ENCODE results near the genes LRRC63 and SUCLA2.

DNA sequence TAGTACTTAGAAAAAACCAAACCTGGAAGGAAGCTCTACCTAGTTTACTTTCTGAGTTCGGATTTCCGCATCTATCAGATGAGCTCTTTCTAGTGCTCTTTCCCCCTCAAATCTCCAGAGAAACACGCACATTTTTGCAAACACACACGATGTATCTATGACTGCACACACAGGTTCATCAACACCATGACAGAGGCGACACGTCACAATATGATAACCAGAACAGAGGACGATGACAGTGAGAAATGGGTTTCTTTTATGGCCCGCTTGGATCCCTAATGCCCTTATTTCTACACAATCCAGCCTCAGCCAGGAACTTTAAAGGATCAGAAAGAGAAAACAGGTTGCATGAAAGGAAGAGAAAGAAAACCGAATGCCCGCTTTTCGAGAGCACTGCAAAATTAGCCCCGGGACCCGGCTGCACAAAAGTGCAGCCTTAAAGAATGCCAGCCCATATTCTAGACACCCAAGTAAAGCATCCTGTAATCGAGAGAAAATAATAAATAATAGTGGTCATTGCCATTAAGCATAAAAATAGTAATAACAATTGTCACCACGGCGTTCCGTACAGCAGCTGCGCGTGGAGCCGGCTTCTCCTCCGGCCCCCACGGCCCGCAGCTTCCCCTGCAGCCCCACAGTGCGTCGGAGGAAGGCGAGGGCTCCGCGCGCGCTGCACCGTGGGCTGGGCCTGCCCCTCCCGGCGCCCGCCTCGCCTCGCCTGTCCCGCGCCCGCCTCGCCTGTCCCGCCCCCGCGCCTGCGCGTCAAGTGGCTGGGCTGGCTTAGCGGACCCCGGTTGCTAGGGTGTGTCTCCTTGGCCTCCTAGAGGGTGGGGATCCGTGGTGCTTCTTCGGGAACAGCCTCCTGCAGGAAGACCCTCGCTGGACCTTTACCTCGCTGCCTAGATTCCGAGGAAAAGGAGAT, at the start of gene LRRC63:
Gene LRRC63 (plus strand): TSS at position 766 of the 922 bp plus-strand sequence.
- PRO-cap = bidirectional peak, plus-strand start at position 765 of the sequence, minus-strand start at position 636 of the sequence
- RAMPAGE, long total RNA = no peak

DNA sequence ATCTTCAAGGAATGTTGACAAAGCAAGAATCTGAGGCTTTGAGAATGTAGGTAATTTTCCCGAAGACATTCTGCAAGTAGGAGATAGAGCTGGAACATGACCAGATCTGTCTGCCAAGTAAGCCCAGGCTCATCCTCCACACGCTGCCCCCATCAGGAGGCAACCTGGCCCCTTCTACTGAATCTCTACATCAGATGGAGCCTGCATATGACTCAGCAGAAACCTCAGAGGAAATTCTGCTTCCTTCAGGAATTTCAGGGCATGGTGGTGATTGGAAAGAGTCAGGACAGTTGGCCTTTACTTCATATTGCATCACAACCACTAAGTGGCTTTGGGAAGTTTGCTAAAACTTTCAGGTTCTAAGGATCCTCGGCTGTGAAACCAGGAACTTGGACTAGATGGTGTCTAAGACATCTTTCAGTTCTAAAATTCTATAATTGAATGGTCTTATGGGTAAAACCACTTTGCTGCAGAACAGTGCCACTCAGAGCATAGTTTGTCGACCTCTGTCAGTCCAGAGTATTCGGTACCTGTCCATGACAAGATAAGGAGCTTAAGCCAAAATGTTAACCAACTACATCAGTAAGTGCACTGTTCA, 85.3 kb downstream of the LRRC63 start:
- PRO-cap = no peak
- RAMPAGE, long total RNA = no peak

GRCh38 chr13:46558953-46559860, 6.2 kb downstream of the LRCH1 start:
- PRO-cap = no peak
- RAMPAGE, long total RNA = no peak

- PRO-cap = unidirectional peak, plus-strand start at chr13:46595800
- RAMPAGE, long total RNA = no peak
Observed at GRCh38 chr13:46595510-46595910, 42.5 kb downstream of the LRCH1 start.

DNA sequence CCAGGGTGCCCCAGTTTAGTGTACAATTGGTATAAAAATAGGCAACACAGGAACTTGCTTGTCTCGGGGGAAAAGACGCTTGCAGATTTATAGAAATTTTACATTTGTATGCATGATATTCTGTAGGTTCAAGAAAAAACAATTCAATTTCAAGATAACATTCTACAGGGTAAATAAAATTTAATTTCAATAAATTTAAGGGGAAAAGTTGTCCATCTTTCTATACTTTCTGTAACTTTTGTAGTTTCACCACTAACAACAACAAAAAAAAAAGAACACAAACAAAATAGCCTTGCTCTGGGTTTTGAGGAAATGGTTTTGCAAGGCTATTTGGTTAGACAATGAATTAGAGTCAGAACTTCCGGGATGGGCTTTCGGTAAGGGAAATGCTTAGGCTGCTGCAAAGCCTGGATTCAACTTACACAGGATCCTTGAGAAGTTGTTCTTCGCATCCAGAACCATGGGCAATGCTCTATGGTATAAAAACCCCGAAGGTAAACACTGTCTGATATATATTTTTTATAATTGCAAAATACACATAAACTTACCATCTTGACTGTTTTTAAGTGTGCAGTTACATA, 45.5 kb downstream of the LRCH1 start:
- PRO-cap = no peak
- RAMPAGE, long total RNA = no peak

GRCh38 chr13:46796851-46797012, 229 bp downstream of the ESD start:
- PRO-cap = no peak
- RAMPAGE, long total RNA = no peak

DNA sequence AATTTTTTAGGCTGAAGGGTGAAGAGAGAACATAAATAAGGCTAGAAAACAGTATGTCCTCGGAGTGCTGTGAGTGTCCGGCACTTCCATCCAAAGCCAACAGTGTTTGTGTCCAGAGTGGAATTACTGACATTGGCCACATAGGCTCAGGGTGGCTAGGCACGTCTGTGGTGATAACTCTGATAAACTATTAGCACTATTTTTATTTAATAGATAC, 320 bp upstream of the HTR2A start:
- PRO-cap = no peak
- RAMPAGE, long total RNA = no peak

GRCh38 chr13:48001156-48001949, at the start of gene SUCLA2:
Gene SUCLA2, minus strand, starts transcription at chr13:48001273.
- PRO-cap = bidirectional peak, plus-strand start at chr13:48001380, minus-strand start at chr13:48001293; bidirectional peak, plus-strand start at chr13:48001841, minus-strand start at chr13:48001736
- RAMPAGE, long total RNA = start-site peak on the minus strand at chr13:48001272-48001305, 650 and 440 reads in 2 replicates

DNA sequence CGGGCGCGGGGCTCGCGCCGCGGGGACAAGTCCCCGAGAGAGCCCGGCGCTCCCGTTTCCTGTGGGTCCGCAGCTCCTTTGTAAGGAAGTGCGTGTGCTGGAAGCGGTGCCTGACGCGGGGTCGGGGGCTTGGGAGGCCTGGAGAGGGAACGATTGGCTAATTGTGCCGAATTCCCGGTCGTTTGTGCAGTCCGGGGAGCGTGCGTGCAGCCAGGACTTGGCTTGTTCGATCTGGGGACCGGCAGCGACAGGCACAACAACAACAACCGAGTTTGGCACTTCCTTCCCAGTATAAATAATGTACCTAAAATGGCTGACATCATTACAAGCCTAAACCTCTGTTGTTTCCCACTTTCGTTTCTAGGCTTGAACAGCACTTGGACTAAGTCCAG, 556 bp downstream of the ITM2B start:
- PRO-cap = bidirectional peak, plus-strand start at position 83 of the sequence, minus-strand start outside the sequence; bidirectional peak, plus-strand start outside the sequence, minus-strand start at position 233 of the sequence
- RAMPAGE, long total RNA = no peak

DNA sequence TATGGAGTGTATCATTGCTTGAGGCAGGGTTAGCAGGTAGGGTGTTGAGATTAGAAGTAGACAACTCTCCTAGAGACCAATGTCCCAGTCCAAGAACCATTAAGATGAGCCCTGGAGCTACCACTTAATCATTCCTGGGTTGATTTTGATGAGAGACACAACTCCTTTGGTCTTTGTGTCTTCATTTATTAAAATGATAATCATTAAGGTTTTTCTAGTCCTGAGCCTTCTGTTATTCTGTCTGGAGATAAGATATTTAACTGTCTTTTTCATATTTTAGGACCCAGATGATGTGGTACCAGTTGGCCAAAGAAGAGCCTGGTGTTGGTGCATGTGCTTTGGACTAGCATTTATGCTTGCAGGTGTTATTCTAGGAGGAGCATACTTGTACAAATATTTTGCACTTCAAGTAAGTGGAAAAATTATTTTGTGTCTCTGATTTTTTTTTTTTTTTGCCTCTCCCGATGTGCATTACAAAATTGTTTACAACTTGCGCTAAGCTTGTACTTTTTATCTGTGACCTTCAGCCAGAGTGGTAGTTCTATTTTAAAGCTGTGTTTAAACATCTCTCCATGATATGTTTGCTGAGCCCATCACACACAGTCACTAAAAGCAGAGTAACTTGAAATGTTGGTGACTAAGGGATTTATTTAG, 20.6 kb downstream of the ITM2B start:
- PRO-cap = no peak
- RAMPAGE, long total RNA = no peak

GRCh38 chr13:48258656-48259200, 25.7 kb downstream of the ITM2B start:
- PRO-cap = no peak
- RAMPAGE, long total RNA = no peak

GRCh38 chr13:48400729-48401323, 12.1 kb downstream of the LPAR6 start:
- PRO-cap = unidirectional peak, plus-strand start at chr13:48401150
- RAMPAGE, long total RNA = no peak

DNA sequence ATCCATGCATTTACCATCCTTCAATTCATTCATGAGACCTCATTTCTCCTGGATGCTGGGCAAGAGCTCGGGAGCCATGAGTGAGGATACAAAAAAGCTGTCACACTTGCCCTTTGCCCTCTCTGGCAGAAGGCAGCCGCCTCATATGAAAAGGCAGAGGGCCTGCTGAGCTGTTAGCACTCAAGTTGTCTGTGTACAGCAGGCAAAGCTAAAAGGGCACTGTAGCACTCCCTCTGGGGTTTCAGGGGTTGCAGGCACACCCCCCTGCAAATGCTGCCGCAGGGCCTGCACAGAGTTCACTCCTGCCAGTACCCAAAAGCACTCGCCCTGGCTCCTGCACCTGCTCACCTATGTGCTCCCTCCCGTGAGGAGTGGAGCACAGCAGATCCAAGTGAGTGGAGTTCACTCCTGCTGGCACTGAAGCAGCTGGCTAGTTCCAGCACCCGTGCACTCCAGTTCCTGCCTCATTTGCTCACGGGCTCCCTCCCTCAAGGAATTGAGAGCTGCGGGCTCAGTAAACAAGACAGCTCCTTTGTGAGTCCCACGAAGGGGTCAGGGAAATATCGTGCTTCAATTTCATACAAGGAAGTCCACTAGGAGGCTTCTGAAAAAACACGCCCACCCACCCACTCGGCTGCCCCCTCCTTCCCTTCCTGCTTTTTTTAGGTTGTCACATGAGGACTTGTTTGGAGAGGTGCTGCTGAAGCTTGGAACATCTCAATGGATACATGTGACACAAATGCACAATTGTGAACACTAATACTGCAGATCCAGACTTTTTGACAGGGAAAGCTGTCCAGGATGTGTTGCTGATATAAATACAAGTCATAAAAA, 9.8 kb upstream of the RCBTB2 start:
- PRO-cap = no peak
- RAMPAGE, long total RNA = no peak

GRCh38 chr13:48567710-48568422, 35.0 kb upstream of the RCBTB2 start:
- PRO-cap = unidirectional peak, plus-strand start at chr13:48568211
- RAMPAGE, long total RNA = no peak

DNA sequence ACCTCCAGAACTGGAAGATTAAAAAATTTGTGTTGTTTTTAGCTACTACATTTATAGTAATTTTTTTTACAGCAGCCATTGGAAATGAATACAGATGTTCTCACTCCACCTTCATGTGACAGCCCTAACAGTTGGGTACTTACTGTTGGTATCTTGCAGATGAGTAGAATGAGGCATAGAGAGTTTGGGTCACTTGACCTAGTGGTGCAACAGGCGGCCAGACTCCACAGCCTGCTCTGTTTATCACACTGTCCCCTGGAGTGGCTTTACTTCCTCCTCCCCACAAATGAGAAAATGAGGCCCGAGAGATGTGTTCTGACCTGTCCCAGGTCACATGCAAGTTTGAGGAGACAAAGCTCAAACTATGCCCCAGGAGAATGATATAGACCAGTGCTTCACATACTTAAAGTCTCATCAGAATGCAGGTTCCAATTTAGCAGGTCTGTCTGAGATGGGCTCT, 37.3 kb upstream of the RCBTB2 start:
- PRO-cap = no peak
- RAMPAGE, long total RNA = no peak

DNA sequence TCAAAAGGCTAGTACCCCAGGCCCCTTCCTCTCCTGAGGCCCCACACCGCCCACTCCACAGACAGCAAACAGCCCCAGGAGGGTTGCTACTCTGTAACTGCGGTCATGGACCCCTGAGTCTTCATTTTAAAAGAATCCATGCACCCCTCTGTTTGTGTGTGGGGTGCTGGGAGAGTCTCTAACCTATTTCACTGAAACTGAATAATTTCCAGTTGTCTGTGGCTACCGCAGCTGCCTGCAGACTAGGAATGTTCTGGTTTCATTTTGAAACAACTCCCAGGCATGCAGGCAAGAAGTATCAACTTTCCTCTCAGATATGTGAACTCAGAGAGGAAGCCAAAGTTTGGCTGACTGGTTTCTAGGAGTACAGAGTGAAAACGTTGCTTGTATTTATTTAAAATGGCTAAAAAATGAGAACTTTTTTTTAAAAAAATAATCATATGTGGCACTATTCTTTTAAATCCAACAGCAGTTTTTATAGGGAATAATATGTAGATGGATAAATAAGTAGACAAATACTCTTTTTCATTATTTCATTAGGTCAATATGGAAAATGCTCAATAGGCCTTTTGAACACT, 38.7 kb upstream of the RCBTB2 start:
- PRO-cap = bidirectional peak, plus-strand start at position 317 of the sequence, minus-strand start at position 255 of the sequence
- RAMPAGE, long total RNA = no peak

DNA sequence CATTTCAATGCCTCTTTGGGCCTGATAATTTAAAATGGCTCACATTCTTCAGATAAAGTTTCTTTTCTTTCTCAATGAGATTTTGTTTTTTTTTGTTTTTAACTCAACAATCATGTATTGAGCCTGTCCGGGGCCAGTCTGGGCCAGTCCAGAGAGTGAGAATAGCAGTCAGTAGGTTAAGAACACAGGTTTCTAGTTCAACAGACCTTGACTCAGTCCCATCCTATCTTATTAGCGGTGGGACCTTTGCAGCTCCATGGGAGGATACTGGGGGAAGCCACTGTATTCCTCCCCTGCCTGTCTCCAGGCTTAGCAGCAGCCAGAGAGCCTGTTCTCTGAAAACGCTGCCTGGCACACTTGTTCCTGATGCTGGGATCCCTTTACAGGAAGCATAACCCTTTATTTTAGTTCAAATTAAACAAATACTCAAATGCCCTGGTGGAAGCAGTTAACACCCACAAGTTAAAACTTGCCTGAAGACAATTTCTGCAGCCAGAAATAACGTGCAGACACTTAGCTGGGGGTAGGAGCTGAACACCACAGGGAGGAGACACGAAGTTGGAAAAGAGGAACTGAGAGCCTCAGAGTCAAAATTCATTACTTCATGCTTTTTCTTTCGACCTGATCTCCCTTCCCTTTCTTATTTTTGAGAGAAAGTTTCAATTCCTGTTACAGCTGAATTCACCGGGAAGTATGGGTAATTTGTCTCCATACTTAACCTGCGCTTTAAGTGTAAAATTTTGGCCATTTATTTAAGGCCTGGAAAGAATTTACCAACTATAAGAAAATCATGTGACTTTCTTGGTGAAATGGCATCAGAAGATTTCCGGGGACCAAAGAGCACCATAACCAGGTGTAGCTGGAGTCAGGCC, 46.1 kb upstream of the RCBTB2 start:
- PRO-cap = no peak
- RAMPAGE, long total RNA = no peak

DNA sequence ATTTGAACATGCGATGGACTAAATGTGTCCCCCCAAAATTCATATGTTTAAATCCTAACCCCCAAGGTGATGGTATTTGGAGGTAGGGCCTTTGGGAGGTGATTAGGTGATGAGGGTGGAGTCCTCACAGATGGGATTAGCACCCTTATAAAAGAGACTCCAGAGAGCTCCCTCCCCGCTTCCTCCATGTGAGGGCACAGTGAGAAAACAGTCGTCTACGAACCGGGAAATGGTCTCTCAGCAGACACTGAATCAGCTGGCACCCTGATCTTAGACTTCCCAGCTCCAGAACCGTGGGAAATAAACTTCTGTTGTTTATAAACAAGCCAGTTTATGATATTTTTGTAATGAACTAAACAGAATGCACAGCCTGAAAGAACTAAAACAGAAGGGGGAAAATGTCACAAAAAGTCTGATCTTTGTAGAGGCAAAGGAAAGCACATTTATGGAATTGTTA, 59.2 kb upstream of the CYSLTR2 start:
- PRO-cap = no peak
- RAMPAGE, long total RNA = no peak

DNA sequence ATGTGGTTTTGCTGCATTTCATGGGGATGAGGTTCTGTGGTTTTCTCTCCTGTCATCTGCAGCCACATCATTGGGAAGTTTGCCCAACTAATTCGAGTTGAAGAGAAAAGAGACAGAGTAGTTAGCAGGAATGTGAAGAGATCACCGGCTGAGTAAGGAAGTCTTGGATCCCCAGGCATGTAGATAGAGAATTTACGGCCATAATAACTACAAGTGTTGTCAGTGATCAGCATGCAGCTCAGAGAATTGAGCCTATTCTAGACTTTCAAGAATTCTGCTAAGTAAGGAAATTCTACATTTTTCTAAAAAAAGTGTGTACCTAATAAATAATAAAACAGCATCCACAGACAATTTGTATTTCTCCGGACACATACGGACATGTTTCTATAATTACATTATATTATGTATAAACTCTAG, 122.2 kb downstream of the CYSLTR2 start:
- PRO-cap = no peak
- RAMPAGE, long total RNA = no peak

GRCh38 chr13:49107340-49108110, 112.6 kb upstream of the MLNR start:
- PRO-cap = no peak
- RAMPAGE, long total RNA = no peak

All from urinary bladder (tissue), 3 donors.